Progenitor cell of endocrine pancreas (in vitro differentiated cells): Measurements from ENCODE around the gene BPIFB1.

GRCh38 chr20:32357422-32357695, 772 bp upstream of the ASXL1 start:
- PRO-cap, result bidirectional peak, plus-strand start at chr20:32357571, minus-strand start at chr20:32357663

- PRO-cap, result no peak
Observed at GRCh38 chr20:32433358-32433822, 75.3 kb downstream of the ASXL1 start.

- PRO-cap, result no peak
Observed at GRCh38 chr20:32463497-32464702, 105.8 kb downstream of the ASXL1 start.

DNA sequence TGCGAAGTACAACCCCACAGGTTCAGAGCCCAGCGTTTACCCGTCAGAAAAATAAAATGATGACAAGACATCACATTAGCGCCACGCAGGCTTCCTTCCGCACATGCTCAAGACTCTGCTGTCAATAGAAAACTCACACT, 99.9 kb downstream of the NOL4L start:
- PRO-cap, result no peak

DNA sequence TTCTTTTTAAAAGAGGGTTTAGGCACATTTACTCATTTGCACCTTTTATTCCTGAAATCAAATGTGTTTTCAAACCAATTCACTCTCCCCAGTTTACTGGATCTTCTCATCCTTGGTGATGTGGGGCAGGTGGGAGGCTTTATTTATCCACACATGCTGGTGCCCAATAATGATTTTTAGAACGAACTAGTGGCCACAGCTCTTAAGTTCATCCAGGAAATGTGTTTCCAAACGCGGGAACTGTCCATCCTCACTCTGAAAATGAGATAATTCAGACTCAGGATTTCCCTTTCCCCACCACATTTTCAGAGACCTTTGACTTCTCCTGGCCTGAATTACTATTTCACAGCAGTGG, 99.6 kb downstream of the NOL4L start:
- PRO-cap, result no peak

DNA sequence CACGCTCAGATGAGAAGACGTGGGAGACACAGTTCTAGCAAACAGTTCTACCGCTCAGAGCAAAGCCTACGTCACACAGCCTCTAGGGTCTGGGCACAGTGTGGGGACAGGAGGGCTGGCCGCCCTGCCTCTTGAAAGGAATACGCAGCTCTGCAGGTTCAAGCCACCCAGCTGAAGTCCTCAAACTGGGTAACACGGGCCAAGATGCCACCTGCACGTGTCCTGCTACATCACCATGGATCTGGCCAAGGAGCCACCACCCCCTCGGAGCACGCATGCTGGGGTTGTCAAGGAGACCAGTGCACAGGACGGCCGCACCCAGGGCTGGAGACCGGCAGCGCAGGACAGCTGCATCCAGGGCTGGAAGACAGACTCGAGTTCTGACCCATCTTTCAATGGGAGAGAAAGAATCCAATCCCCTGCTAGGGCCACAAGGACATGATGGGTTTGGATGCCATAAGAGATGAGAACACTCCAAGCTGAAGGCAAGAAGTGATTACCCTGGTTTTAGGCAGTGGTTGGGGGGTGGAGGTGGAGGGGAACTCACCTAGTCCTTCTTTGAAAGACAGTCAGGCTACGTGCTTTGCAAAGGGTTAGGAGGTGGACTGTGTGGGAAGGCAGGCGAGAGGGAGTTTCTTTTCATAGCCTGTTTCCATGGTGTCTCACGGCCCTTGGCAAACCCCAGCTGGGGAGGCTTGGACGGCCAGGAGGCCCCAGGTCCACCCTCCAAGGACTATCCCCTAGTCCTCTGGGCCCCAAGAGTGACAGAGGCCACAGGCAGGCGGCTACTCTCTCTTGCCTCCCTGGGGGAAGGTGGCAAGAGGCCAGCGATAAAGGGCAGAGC, 74.7 kb downstream of the NOL4L start:
- PRO-cap, result no peak

DNA sequence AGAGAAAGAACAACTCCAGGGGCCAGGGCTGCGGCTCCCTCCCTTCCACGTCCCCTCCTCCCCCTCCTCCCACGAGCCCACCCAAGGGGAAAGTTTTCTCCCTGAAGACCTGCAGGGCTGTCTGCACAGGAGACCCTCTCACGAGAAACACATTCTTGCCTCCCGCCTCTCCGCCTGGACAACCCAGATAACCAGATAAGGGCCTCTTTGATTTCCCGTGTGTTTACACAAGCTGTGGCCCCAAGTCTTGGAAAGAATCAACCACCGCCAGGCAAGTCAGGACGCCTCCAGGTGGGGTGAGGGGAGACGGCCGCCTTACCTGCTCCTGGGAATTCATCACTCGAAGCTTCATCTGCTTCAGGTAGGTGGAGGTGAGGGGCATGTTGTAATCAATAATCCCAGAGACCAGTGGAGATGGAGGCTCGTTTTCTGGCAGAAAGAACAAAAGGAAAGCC, 74.1 kb downstream of the NOL4L start:
- PRO-cap, result no peak

GRCh38 chr20:32527387-32528156, 57.6 kb downstream of the NOL4L start:
- PRO-cap, result no peak

DNA sequence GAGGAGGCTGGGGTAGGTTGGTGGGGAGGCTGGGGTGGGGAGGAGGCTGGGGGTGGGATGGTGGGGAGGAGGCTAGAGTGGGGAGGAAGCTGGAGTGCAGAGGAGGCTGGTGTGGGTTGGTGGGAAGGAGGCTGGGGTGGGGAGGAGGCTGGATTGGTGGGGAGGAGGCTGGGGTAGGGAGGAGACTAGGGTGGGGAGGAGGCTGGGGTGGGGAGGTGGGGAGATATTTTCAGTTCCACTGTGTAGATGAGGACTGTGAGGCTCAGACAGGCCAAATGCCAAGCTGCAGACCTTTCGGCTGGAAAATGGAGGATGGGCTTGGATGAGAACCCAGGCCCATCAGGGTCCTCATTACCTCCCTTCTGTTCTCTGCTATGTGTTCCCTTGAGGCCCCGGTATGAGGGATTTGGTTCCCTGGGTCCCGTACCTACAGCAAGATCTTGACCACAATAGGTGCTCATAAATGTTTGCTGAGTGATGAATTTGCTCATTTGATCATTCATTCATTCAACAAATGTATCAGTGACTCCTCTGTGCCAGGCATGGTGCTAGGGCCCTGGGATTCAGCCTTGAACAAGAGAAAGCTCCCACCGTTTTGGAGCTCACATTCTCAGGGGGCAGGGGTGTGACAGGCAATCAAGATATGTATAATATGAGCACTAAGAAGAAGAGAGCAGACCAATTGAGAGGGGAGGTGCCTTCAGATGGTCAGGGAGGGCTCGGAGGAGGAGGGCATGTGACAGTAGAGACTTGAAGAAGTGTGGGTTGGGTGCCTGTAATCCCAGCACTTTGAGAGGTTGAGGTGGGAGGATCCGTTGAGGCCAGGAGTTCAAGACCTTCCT, 36.2 kb upstream of the NOL4L start:
- PRO-cap, result no peak

GRCh38 chr20:32763170-32763664, 1.0 kb downstream of the DNMT3B start:
- PRO-cap, result no peak

- PRO-cap, result no peak
Observed at GRCh38 chr20:32849234-32849966, 9.3 kb upstream of the EFCAB8 start.

GRCh38 chr20:32855383-32855949, 3.3 kb upstream of the EFCAB8 start:
- PRO-cap, result no peak

GRCh38 chr20:32968669-32969259, 35.5 kb downstream of the SUN5 start:
- PRO-cap, result no peak

- PRO-cap, result no peak
Observed at GRCh38 chr20:33282896-33283270, at the start of gene BPIFB1. BPIFB1 (plus strand) TSS chr20:33283214.

- PRO-cap, result no peak
Observed at GRCh38 chr20:33556136-33556684, 66.3 kb downstream of the CBFA2T2 start.

DNA sequence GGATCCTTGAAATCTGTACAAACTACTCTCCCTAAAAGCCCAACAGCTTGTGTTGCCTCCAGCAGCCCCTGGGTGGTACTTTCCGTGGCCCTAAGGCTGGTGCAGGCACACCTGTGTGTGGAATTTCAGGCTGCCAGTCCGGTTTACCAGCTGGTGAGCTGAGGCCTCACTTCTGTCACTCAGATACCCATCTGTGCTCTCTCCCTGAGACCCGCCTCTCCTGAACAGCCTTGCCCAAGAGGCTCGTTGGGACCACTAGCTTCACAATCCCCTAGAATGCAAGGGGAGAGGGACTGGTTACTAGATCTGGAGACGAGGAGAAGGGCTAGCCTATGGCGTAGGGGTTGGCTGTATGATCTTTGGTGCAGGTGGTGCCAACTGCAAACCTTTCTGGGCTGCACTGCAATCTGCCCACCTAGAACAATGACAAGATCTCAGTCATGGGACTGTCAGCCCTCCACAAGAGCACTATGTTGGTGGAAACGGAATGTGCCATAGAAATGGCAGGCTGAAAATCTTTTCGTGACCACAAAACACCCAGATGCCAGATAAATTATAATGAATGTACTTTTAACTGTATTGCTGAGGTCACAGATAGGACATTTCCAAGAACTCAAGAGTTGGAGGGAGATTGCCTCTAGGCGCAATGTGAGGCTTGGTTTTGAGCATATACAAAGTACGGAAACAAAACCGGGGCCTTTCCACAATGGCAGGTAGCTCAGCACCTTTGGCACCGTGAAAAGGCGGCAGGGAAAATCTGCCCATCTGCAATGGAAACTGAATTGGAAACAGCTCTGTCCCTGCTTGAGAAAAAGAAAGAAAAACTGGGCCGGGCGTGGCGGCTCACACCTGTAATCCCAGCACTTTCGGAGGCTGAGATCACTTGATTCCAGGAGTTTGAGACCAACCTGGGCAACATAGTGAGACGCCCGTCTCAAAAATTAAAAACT, 10.8 kb upstream of the C20orf144 start:
- PRO-cap, result no peak

- PRO-cap, result no peak
Observed at GRCh38 chr20:33673246-33673922, 844 bp downstream of the NECAB3 start.

DNA sequence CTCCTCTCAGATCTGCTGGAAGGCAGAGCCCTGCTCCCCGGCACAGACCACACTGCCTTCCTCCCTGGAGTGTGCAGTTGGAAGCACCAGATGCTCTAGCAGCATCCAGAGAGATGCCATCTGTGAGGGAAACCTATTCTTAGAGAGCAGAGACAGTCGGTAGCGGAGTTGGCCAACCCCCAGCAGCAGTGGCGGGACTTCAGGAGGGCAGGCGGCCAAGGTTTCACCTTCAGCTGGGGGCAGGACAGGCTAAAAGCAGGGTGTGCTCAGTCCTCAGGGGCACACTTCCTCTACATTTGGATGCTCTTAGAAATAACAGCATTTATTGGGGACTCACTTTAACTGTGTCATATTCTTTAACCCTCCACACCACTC, 16.8 kb upstream of the E2F1 start:
- PRO-cap, result no peak

GRCh38 chr20:33828153-33828861, 17.2 kb downstream of the CHMP4B start:
- PRO-cap, result no peak

DNA sequence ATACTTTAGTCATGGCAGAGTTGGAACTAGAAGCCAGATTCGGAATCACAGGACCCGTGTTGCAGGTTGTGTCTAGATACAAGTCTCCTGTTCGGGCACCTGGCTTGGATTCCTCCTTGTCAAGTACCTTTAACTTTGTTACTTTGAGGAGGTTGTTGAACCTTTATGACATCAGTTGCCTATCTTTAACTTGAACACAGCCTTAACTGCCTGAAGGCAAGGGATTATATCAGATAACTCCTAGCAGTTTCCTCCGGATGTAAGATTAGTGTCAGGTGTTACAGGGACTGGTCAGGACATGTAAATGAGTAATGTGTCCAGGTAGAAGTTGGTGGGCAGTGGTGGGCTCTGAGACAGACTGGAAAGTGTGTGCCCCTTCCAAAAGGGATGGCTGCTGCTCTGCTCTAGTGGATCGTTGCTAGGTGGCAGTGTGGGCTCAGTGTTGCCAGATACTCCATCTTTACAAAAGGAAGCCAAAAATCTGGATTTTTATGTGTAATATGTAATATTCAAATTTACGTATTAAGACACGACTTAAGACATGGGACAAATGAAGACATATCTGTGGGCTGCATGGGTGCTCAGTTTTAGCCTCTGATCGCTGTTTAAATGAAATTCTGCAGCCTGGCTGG, 27.0 kb downstream of the CHMP4B start:
- PRO-cap, result no peak